AG04449 (cell line): Measurements from ENCODE around the gene PTBP3.

- RRBS: no CpG with 5 or more reads among the region's 6 CpGs
Measured at GRCh38 chr9:110604213-110604709, 24.7 kb upstream of the SVEP1 start.

- RRBS: no CpG with 5 or more reads among the region's 3 CpGs
Measured at GRCh38 chr9:110650214-110650754, 18.3 kb upstream of the MUSK start.

- RRBS: no CpG with 5 or more reads among the region's 3 CpGs
Measured at GRCh38 chr9:110668460-110668668, 227 bp upstream of the MUSK start.

- RRBS: no CpG with 5 or more reads among the region's 9 CpGs
Measured at GRCh38 chr9:110742607-110743439, 74.2 kb downstream of the MUSK start.

- RRBS: no CpG with 5 or more reads among the region's 6 CpGs
Measured at GRCh38 chr9:111030434-111031124, 7.7 kb downstream of the LPAR1 start.

- RRBS: no CpG with 5 or more reads among the region's 4 CpGs
Measured at GRCh38 chr9:111393733-111394464, 63.9 kb upstream of the OR2K2 start.

GRCh38 chr9:111597904-111598603, 1.4 kb downstream of the PTGR1 start:
- RRBS: 3% methylated on average over 7 of the region's 37 CpGs

DNA sequence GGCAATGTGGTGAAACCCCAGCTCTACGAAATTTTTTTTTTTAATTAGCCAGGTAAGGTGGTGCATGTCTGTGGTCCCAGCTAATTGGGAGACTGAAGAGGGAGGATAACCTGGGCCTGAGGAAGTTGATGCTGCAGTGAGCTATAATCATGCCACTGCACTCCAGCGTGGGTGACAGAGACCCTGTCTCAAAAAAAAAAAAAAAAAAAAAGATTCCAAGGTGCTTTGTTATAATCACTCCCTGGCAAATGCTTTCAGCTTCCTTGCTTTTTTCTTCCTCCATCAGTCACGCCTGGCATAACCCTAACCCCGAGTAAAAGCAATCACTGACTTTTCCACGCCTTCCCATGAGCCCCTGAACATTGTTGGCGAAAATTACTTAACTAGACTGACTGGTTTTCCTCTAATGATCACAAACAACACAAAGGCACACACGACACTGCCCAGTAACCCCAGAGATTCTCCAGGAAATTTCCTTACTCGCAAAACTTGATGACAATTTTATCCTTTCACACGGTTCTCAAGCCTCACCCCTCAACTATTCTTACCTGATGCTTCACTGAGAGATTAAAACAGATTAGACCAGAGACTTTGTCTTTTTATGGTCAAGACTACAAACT, 11.3 kb upstream of the PTGR1 start:
- RRBS: no CpG with 5 or more reads among the region's 9 CpGs

DNA sequence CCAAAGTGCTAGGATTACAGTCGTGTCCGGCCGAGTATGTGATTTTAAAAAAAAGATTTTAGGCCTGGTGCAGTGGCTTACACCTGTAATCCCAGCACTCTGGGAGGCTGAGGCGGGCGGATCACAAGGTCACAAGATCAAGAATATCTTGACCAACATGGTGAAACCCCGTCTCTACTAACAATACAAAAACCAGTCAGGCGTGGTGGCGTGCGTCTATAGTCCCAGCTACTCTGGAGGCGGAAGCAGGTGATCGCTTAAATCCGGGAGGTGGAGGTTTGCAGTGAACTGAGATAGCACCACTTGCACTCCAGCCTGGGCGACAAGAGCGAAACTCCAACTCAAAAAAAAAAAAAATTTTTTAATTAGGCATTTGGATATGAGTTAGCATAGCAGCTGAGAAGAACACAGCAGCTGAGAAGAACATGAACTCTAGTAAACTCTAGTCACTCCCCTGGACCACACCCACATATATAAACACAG, 4.7 kb upstream of the UGCG start:
- RRBS: no CpG with 5 or more reads among the region's 14 CpGs

- RRBS: no CpG with 5 or more reads among the region's 3 CpGs
Measured at GRCh38 chr9:111899971-111900418, 3.4 kb downstream of the UGCG start.

GRCh38 chr9:112065539-112066602, 109.2 kb downstream of the SUSD1 start:
- RRBS: no CpG with 5 or more reads among the region's 15 CpGs

DNA sequence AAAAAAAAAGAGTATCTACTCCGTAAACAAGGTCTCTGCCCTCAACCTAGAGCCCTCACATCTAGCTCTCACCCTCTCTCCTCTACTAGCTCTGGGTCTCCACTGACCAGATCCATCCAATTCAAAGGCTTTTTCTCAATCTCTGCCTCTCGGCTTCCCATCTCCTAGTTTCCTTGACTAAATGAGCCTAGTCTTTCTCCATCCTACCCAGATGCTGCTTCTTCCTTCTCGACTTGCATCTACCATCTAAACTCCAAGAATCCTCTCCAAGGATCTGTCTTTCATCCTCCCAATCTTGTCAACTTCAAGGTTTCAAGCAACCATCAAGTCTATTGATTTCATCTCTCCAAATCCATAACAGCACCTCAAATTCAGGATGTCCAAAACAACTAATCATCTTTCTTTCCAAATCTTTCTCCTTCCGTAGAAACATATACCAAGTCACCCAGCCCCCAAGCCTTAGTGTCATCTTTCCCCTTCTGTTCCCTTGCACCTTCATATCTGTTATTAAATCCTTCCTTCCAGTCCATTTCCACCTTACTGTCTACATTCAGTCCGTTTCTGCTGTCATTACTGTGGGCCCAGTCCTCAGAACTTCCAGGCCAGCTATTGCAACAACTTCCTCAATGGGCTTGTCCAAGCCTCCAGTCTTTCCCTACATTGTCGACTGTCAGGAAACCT, 2.8 kb downstream of the SUSD1 start:
- RRBS: no CpG with 5 or more reads among the region's 6 CpGs

DNA sequence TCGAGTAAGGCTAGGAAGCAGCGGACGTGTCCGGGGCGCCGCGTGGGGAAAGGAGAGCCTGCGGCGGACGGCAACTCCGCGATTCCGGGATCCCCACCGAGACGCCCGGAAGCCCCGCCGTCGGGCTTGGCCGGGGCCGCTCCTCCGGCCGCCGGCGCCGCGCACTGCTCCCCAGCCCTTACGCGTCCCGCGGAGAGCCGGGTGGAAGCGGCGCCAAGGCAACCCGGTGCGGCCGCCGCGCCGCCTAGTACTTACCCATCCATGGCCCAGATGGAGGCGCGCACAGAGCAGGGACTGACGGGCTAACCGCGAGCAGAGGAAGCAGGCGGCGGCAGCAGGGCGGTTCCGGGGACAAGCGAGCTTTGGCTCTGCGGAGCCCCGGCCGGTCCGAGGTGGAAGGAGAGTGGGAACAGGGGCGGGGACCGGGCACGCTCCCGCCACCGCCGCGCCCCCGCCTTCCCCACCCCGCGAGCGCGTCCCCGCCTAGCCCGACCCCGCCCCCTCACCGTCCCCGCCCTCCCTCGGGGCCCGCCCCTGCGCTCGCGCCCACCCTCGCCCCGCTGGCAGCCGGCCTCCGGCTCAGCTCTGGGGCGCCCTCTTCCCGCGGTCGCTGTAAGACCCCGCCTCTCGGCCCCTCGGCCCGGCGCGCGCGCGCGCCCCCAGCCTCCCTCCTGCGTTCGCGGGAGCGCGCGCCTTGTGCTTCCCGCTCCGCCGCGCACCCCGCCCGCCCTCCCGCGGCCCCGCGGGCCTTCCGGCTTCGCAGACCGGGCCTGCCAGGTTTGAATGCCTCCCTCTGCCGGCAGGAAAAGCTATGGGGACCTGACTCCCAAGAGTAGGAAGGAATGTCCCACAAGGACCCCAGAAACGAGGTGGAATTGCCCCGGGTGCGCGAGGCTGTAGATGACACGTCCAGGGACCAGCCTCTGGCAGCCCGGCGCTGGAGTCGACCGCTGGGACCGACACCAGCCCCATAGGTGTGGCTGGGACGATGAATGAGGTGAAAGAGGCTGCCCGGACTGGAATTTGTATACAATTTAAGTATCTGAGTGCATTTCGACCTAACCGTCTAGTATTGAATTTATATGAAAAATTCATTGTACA, at the start of gene PTBP3:
PTBP3 (minus strand) TSS at position 405 of the 1,101 bp plus-strand sequence.
- RRBS: 3% methylated on average over 44 of the region's 128 CpGs

GRCh38 chr9:113154939-113155283, 4.1 kb downstream of the SLC31A2 start:
- RRBS: no CpG with 5 or more reads among the region's 2 CpGs

- RRBS: no CpG with 5 or more reads among the region's 7 CpGs
Measured at GRCh38 chr9:113162962-113164136, 12.5 kb downstream of the SLC31A2 start.

- RRBS: no CpG with 5 or more reads among the region's 7 CpGs
Measured at GRCh38 chr9:113166410-113166940, 15.7 kb downstream of the SLC31A2 start.

GRCh38 chr9:113227942-113228680, 6.8 kb downstream of the SLC31A1 start:
- RRBS: no CpG with 5 or more reads among the region's 4 CpGs

GRCh38 chr9:113343536-113344379, 3.7 kb upstream of the WDR31 start:
- RRBS: no CpG with 5 or more reads among the region's 3 CpGs

DNA sequence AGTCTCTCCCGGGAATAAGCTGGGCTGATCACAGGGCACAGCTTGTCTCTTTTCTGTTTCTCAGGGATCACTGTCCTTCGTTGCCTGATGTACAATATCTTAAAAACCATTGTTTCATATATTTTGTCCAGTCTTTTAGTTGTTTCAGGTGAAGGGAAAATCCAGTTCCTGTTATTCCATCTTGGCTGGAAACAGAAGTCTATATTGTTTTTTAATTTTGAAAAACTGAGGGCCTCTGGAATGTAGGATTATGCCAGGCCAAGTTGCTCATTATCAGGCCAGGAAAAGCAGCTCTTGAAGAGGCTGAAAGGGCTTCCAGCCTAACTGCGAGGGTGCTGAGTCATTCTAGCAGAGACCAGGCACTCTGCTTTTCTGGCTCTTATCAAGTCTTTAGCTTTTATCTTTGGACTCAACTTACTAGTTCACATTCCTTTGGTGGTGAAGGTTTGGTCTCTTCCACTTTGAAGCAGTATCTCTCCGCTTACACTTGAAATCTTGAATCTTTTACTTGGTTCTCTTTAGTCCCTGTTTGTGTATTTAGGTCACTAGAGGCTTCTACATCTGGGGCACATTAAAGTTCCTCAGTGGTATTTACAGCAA, 8.3 kb upstream of the RGS3 start:
- RRBS: no CpG with 5 or more reads among the region's 4 CpGs

DNA sequence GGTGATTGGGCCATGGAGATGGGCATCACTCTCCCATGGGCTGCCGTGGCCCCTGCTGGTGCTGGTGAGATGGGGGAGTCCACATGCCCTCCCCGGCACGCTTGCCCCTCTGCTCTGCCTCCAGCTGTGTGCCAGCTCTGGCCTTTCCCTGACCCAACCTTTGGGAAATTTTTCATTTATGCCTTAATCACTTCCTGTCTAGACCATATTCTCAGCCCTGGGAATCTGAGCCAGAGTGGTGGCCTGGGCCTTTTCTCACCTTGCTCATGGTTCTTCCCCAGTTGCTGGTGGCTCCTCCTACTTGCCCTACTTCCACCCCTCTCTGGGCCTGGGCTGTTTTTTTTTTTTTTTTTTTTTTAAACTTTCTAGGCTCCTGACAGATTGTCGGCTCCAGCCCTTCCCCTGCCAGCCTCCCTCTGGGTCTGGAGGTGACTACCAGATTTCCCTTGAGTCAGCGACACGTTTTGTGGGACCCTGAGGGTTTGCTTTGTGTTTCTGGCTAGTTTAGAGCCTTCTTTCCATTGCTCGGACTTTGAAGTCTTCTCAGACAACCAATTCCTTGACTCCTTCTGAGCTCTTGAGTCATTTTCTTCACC, 56.8 kb downstream of the RGS3 start:
- RRBS: no CpG with 5 or more reads among the region's 7 CpGs